Cerebellum (tissue), 5 donors: ENCODE data around the gene UMAD1.

DNA sequence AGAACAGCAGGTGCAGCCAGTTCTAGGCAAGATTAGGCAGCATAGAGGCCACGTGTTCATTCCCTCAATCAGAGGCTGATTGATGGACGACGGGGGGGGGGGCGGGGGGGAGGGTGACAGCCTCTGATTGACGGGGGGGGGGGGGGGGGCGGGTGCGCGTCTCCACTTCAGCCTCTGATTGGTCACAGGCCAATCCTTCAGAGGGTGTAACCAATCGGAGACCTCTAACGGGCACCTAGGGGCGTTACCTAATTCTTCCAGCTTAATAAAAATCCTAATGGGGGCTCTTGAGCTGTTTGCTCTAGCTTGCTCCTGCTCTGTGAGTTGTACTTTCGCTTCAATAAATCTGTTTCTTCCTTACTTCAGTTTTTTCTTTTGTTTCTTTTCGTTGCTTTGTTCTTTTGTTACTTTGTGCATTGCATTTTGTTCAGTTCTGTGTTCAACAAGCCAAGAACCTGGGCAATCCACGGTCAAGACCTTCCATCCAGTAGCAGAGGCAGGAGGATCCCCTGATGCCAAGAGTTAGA is 1.0 kb upstream of the CCZ1 start:
- PRO-cap, 3 experiments, result no peak in any of the 3 experiments
- RAMPAGE, long total RNA, result no peak

DNA sequence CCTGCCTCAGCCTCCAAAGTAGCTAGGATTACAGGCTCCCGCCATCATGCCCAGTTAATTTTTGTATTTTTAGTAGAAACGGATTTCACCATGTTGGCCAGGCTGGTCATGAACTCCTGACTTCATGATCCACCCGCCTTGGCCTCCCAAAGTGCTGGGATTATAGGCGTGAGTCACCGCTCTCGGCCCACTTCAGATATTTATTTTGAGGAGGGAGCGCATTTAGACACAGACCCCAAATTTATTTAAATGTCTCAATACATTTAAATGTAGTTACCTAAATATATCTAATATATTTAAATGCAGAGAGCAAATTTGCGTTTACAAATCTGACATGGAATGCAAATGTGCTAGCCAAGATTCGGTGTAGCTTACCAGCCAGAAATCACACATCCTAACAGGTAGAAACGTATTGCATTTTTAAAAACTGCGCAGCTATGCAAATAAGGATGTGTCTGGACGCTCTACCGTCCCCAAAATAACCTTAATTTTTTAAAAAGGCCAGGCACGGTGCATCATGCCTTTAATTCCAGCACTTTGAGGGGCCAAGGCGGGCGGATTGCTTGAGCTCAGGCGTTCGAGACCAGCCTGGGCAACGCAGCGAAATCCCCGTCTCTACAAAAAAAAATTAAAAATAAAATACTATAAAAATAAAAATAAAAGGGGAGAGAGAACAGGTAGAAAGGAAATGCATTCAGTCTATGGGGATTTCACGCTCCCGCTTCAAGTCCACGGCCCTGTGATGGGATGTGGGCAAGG is 701 bp downstream of the PMS2 start:
- PRO-cap, 3 experiments, result no peak in any of the 3 experiments
- RAMPAGE, long total RNA, result no peak

DNA sequence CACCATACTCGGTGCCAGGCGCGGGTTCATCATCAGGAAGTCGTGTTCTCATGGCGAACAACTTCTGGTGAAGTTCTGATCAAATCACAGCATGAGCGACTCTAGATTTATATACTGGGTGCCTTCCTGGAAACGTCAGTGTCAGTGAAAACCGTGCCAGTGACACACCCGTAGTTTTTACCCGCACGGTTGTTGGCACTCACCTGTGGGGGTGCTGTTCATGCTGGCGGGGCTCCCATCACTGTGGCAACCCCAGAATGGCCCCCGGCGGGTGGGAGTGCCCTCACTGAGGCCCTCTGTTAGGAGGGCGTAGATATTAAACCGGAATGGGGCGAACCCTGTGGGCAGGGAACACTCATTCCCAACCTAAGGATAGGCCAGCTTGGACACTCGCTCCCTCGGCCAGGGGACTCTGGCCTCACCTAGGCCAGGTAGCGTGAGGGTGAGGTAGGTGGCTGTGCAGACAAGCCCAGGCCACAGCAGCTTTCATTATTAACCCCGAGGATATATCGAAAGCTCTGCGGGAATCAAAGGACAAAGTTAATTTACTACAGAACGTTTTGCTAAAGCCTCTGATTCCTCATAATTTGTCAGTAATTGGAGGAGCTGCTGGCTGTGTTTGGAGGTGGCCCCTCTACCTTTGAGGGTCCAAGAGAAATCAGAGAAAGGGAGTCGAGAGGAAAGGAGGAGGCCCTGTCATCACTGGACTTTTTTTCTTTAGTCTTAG is 47.6 kb downstream of the USP42 start:
- PRO-cap, 3 experiments, result no peak in any of the 3 experiments
- RAMPAGE, long total RNA, result no peak

- PRO-cap, 3 experiments, result no peak in any of the 3 experiments
- RAMPAGE, long total RNA, result no peak
Measured at GRCh38 chr7:6160045-6160707, 55.4 kb downstream of the USP42 start.

GRCh38 chr7:6270923-6271348 is 1.5 kb downstream of the CYTH3 start:
- PRO-cap, 3 experiments, result no peak in any of the 3 experiments
- RAMPAGE, long total RNA, result no peak

DNA sequence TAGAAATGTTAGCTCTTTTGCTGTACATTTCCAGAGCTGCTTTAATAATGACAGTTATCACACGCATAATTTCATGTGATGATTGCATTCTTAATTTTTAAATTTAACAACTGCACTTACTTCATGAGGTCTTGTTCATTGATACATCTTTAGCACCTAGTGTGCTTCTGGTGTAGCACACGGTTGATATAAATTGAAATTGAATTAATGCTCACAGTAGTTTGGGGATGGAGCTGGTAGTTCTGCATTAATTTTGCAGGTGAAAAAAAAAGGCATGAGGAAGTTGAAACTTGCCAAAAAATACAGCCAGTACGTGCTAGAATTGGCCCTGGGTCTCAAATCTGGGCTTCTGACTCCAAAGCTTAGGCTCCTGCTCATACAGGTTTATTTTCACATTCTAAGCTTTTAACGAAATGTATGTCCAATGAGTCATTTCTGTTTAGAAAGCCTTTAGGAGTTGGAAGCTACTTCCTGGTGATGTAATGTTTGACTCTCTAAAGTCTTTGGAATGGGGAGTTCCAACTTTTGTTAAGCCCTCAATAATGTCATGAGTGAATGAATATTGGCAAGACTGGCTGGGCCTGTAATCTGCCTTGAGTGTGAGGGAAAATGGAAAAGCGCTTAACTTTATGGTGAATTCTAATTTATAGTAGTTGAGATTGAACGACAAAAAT is 10.9 kb downstream of the RAC1 start:
- PRO-cap, 3 experiments, result no peak in any of the 3 experiments
- RAMPAGE, long total RNA, result no peak

- PRO-cap, 3 experiments, result no peak in any of the 3 experiments
- RAMPAGE, long total RNA, result no peak
Measured at GRCh38 chr7:6423111-6423719, 24.5 kb downstream of the DAGLB start.

DNA sequence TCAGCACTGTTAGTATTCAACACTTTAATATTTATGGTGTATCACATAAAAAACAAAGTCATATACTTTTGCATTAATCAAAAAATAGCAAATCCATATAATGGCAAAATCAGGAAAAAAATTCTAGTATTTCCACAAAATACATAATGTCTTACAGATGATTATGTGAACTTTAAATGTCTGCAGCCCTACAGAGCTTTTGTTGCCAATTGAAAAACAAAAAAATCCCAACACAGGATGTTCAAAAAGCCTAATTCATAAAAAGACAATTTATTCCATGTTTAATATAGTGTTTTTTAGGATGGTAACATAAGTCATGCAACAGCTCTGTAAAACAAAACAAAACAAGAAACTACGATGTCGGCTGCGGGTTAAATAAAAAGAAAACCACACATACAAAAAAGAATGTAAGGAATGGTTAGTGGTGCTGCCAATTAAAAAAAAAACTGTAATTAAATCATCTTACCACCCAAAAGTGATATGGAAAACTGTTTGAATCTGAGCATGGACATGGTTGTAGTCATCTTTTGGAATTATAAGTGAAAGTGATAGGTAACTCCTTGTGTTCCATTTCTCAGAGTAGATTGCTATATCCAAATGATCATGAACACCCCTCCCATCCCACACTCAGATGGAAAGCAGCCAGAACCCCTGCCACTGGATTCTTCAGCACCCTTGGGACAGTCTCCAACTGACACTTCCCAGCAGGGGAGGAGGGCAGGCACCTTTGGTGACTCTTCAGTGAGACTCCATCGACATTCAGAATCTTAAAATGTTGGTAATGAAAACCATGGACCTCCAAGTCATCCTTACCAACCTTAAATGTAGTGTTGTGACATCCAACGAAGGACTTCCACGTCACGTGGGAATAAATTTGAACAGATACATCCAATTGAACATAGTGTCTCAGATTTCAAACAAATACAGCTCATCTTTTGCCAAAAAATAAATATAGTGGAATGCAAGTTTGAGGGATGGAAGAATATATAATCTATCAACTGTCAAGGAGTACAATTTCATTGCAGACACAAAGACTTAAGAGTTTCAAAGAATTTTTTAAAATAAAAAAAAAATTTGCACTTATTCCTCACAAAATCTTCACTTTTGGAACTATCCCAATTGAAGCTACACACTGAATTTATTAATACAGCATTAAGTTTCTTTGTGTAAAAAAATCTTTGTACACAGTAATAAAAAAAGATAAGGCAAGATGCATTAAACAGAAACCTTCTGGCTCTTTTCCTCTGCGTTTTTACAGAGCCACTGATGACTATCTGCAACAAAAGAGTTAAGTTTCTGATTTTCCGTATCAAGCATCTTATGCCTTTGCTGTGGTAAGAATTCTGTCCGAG is 14.5 kb upstream of the DAGLB start:
- PRO-cap, 3 experiments, result no peak in any of the 3 experiments
- RAMPAGE, long total RNA, result no peak

- PRO-cap, 3 experiments, result no peak in any of the 3 experiments
- RAMPAGE, long total RNA, result no peak
Measured at GRCh38 chr7:6604365-6605001, 10.9 kb upstream of the ZNF853 start.

- PRO-cap, 3 experiments, result no peak in any of the 3 experiments
- RAMPAGE, long total RNA, result no peak
Measured at GRCh38 chr7:6638598-6639504, 1.7 kb downstream of the ZNF316 start.

- PRO-cap, 3 experiments, result no peak in any of the 3 experiments
- RAMPAGE, long total RNA, result no peak
Measured at GRCh38 chr7:6990831-6991686, 165.0 kb upstream of the CCZ1B start.

GRCh38 chr7:7159100-7159760 is 23.1 kb upstream of the C1GALT1 start:
- PRO-cap, 3 experiments, result no peak in any of the 3 experiments
- RAMPAGE, long total RNA, result no peak

- PRO-cap, 3 experiments, result no peak in any of the 3 experiments
- RAMPAGE, long total RNA, result no peak
Measured at GRCh38 chr7:7186392-7187063, 4.2 kb downstream of the C1GALT1 start.

- PRO-cap, 3 experiments, result no peak in any of the 3 experiments
- RAMPAGE, long total RNA, result no peak
Measured at GRCh38 chr7:7260771-7261281, 78.5 kb downstream of the C1GALT1 start.

DNA sequence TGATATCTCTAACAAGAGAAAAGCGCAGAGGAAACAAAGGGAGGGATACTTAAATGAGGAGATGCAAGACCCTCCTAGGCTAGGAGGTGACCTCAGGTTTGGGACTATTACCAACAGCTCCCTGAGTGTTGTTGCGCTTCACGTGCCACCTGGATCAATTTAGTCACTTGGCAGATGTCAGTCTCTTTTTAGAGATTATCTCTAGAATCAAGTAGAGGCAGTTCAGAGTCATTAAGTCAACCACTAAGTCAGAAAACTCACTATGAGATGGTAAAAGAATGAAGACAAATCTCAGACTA is 128.4 kb downstream of the C1GALT1 start:
- PRO-cap, 3 experiments, result no peak in any of the 3 experiments
- RAMPAGE, long total RNA, result no peak

DNA sequence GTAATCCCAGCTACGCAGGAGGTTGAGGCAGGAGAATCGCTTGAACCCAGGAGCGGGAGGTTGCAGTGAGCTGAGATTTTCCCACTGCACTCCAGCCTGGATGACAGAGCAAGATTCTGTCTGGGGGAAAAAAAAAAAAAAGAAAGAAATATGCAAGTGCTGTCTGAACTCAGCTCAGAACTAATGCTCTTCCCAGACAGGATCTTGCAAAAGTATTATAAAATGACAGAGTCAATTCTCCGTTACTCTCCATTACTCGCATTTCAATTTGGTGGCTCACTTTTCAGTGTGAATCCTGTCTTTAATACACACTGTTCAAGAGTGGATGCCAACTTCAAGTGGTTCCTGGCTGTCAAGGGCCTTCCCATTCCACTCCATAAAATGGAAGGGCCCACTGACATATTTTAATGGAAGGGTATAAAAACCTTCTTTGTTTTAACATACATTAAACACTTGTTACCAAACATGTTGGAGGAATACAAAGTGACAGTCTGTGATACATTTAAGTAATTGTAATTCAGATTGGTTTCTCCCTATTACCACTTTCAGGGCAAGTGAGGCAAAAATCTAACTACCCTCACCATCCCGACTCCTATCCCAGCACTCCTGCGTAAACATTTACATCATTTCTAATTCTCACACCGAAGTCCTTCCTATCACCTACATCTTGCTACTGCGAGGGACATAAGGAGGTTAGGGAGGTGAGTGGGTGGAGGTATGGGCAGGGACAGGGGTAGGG is 175.4 kb downstream of the C1GALT1 start:
- PRO-cap, 3 experiments, result no peak in any of the 3 experiments
- RAMPAGE, long total RNA, result no peak

GRCh38 chr7:7640552-7641435 is at the start of gene UMAD1:
UMAD1 (plus strand) TSS chr7:7640752.
- PRO-cap, 3 experiments, result peak in 3 of 3 experiments; most common plus-strand start chr7:7640752 (in 1); most common minus-strand start chr7:7640987 (in 1)
- RAMPAGE, long total RNA, result no peak

DNA sequence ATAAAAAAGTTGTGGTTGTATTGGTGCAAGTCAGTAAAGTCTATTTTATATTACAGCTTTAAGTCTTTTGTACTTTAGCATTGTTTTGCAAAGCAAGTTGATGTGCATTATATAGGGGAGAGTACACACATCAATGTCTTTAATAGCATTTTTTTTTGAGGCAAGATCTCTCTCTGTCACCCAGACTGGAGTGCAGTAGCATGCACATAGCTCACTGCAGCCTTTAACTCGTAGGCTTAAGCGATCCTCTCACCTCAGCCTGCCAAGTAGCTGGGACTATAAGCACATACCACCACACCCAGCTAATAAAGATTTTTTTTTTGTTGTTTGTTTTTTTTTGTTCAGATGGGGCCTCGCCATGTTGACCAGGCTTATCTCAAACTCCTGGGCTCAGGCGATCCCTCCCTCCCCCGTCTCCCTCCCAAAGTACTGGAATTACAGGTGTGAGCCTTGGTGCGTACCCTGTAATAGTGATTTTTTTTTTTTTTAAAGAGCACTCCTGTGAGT is 1.5 kb downstream of the UMAD1 start:
- PRO-cap, 3 experiments, result no peak in any of the 3 experiments
- RAMPAGE, long total RNA, result no peak

GRCh38 chr7:7762103-7762987 is 43.9 kb upstream of the RPA3 start:
- PRO-cap, 3 experiments, result no peak in any of the 3 experiments
- RAMPAGE, long total RNA, result no peak

DNA sequence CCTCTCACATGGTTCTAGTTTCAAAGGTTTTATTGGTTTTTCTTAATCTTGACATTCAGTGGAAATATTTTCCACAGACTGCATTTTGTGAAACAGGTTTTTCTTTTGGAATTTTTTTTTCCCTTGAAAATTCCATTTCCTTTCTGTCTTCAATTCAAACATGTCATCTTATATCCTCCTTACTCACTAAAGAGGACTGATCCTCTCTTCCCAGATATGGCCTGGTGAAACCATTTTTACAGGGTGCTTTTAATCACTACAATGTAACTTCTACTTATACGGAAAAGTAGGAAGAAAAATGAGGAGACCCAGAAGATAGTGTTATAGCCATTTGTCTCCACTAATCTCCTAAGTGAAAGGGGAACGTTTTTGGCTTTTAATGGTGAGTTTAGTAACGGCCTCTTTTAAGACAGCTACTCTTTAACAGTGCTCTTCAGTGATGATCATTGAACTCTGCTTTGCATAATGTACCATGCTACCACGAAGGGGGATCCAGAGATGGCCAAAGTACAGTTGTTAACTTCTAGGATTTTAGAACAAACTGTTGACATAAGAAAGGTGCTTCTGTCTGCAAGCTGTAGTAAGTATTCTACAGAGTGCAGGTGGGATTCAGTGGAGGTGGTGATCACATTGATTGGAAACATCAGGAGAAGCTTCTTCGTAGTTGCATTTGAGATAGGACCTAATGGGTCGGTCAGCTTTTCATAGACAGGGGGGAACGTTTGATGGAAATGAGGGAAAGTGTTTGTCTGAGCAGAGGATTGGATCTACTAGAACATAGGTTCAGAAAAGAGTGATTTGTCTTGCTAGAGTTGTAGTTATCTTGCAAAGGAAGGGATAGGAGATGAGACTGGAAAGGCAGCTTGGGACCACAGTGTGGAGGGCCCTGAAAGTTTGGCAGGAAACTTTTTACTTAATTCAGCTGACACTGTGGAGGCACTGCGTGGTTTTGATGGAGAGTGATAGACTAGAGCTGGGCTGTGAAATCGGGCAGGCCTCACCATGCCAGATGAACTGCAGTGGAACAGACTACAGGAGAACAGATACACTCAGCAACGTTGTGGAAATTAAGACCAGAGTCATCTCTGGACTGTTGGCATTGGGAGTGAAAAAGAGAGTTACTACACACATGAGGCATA is 114.2 kb upstream of the RPA3 start:
- PRO-cap, 3 experiments, result no peak in any of the 3 experiments
- RAMPAGE, long total RNA, result no peak